SEM (cell line): ENCODE measurements around a stretch of chr13.

GRCh38 chr13:77068492-77068857 is 41.5 kb upstream of the FBXL3 start:
- PRO-cap, result no peak

GRCh38 chr13:77149643-77150390 is 122.9 kb upstream of the FBXL3 start:
- PRO-cap, result no peak

- PRO-cap, result no peak
These were observed 141.9 kb downstream of the MYCBP2 start for GRCh38 chr13:77184818-77185668.

- PRO-cap, result no peak
These were observed 66.6 kb downstream of the MYCBP2 start for GRCh38 chr13:77260265-77260624.

DNA sequence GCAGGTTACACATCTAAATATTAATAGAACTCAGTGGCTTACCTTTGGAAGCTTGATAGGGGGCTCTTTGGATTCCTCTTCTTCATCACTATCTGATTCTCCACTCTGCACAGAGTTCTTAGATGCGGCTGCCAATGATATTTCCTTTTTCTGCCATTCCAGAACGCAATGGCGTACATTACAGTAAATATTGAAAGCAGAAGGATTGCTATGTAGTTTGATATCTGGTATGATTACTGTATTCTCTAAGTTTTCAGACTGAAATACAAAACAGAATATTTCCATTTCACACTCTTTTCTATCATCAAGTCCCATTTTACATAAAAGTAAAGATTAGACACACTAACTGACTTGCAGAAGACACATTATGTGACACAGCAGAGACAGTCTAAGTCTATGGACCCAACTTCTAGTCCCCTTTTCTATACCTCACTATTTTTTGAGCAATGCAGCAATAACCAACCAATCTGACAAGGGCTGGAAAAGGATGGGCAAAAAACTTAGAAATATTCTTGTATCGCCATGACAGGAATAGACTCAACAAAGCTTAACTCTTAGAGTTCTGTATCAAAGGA is 38.7 kb downstream of the MYCBP2 start:
- PRO-cap, result no peak

- PRO-cap, result no peak
These were observed 1.0 kb downstream of the MYCBP2 start for GRCh38 chr13:77325886-77326227.

DNA sequence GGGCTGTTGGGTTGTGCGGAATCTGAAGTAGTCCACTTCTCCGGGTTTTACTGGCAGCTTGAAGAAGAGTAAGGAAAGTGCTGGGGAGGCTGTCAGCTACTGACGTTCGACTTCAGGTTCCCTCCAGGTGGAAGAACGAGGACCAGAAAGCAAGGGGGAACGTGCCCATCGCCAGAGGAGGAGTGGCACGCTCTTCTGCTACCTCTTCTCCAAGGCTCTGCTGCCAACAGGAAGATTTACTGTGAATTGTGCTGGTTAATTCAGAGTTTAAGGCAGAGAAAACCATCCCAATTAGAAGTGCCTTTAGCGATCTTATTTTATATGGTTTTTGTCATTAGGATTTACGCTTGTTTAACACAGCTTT is 295 bp upstream of the MYCBP2 start:
- PRO-cap, result bidirectional peak, plus-strand start at position 75 of the sequence, minus-strand start outside the sequence

- PRO-cap, result bidirectional peak, plus-strand start at chr13:77329609, minus-strand start at chr13:77329472; bidirectional peak, plus-strand start at chr13:77329856, minus-strand start at chr13:77329863
These were observed 2.5 kb upstream of the MYCBP2 start for GRCh38 chr13:77328953-77330213.

DNA sequence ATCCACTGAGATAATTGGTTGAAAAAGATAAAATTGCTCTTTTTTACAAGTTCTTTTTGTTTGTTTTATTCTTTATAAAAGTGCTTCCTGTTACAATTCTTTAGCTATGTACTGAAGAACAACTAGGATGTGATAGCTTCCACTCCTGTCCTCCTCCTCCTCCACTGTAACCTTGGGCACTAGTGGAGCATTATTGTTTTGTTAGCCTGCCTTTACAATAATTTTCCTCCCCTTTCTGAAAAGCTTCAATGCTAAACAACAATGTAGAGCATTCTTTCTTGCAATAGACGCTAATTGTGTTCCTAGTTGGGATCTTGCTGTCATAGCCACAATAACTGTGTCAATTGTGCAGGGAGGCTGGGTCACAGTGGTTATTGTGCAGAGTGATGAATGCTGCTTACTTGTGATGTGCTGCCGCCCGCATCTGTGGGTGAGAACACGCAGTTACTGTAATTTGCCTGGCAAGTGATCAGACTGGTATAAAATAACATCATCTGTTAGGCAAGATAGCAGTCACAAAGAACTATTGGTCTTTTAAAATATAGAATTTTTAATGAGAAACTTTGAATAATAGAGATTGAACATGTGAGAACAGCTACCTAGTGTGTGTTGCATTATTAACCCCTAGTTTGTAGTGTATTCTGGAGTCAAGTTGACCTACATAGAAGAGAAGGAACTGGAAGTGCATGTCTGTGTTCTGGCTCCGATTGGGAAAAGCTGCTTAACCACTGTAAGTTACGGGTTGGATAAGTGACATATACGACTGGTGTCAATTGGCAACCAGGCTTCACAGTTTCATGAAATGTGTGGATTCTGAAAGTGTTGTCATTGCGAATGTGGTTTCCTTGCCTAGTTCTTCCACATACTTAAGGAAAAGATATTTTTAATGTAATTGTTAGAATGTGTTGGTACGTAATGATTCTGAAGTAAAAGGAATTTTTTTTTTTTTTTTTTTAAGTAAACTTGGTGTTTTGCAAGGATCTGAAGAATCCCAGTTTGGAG is 43.5 kb downstream of the SLAIN1 start:
- PRO-cap, result no peak

GRCh38 chr13:77896479-77897018 is 22.1 kb downstream of the EDNRB start:
- PRO-cap, result no peak

GRCh38 chr13:77980274-77980768 is 61.7 kb upstream of the EDNRB start:
- PRO-cap, result no peak

- PRO-cap, result no peak
These were observed 230.9 kb downstream of the POU4F1 start for GRCh38 chr13:78372352-78372900.

DNA sequence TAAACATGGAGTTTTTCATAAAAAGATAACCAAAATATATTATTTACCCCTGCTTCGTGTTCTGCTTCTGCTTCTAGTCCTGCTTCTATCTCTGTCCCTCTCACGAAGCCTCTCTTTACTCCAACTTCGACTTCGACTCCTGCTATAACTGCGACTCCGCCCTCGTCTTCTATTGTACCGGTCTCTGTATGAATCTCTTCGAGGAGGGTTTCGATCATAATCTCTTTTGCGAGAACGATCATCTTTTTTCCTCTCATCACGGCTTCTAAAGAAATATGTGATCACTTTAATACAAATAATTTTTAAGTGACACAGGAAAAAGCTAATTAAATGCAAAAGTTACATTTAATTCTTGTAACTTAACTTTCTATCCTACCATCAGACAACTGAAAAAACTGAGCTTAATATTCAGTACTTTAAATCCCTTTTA is 35.1 kb downstream of the RBM26 start:
- PRO-cap, result no peak

DNA sequence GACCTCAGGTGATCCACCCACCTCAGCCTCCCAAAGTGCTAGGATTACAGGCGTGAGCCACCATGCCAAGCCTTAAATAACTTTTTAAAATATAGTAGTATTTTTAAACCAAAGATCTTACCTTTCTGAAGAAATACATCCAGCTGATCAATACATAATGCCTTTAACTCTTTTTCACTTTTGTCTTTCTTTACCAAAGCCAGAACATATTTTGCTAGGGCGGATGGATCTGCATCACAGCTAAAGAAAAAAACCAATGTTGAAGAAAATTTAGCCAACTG is 27.4 kb downstream of the RBM26 start:
- PRO-cap, result no peak

DNA sequence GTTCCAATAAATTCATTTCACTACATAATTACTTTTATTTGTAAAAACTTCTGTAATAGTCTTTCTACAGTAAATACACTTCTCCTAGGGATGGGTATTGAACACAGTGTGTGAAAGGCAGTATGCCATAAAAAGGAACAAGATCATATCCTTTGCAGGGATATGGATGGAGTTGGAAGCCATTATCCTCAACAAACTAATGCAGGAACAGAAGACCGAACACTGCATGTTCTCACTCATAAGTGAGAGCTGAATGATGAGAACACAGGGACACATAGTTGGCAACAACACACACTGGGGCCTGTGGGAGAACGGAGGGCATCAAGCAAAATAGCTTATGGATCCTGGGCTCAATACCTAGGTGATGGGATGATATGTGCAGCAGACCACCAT is 183.0 kb downstream of the NDFIP2 start:
- PRO-cap, result no peak

DNA sequence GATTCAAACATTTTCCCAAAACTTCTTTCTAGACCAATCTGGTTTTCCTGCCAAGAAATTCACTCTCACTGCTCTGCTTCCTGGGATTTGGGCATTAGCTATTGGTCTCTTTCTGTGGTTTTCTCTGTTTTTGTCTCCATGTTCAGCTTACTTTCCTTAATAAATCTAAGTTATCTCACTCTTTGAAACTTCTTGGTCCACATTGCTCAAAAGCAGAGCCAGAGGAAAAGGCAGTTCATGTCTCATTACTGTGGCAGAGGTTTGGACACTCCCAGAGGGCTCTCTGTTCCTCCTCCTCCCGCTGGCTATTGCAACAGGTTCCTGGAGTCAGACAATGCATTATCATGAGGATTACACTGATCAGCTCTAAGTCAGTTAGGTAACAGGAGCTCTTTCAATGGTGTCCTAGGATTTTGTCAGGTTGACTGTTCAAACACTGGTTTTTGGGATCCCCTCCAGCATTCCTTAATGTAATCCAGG is 298.8 kb downstream of the NDFIP2 start:
- PRO-cap, result no peak

DNA sequence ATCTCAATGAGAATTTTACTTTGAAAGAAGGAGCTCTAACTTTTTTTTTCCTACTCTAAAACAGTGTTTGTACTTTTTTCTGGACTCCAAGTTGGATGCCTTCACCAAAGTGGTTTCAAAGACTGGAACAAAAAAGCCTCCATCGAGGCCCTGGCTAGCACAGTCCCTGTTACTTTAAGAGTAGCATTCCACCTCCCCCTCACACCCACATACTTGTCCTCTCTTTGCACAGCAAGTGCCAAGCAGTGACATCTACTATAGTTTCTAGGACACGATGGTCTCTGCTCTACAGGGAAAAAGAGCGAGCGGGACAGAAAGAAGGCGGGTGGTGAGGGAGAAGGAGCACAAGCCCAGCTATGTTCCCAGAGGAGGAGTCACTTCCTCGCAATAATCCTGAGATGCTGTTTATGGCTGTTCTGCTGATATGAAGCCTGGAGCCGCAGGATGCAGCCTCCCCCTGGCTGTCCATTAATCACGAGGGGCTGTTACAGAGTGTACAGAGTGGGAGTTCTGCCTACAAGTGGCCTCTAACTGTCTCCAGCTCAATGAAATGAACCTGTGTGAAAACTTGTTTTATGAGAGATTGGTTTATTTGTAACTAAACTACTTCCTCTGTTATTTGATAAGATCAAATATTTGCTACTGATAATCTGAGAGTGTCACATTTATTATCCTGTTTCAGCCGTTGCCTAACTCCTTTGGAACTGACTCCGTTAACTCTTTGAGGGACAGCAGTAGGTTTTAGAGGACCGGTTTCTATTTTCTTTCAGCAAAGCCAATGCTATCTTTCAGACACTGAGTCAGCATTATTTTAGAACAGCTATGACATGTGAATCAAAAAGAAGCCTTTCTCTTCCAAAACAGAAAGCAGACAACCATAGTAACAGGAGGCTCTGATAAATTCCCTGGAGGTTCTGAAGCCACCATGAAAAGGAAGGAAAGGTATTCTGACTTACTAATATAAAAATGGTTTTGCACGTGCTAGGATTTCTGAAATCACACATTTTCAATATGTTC is 208.0 kb downstream of the SPRY2 start:
- PRO-cap, result no peak

- PRO-cap, result no peak
These were observed 27.0 kb downstream of the SPRY2 start for GRCh38 chr13:80313992-80314240.

- PRO-cap, result no peak
These were observed 3.3 kb downstream of the SPRY2 start for GRCh38 chr13:80337519-80338094.

GRCh38 chr13:80339826-80340501 is 962 bp downstream of the SPRY2 start:
- PRO-cap, result bidirectional peak, plus-strand start at chr13:80339998, minus-strand start at chr13:80339932